Thoracic aorta (tissue), 1 donor: ENCODE measurements around a stretch of chr12.

DNA sequence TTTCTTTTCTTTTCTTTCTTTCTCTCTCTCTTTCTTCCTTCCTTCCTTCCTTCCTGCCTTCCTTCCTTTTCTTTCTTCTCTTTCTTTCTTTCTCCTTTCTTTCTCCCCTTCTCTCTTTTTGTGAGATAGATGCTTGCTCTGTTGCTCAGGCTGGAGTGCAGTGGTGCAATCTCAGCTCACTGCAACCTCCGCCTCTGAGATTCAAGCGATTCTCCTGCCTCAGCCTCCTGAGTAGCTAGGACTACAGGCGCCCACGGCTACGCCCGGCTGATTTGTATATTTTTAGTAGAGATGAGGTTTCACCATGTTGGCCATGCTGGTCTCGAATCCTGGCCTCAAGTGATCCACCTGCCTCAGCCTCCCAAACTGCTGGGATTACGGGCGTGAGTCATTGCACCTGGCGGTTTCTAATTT lies 186.4 kb downstream of the C12orf40 start:
- RAMPAGE, long total RNA, result no peak

DNA sequence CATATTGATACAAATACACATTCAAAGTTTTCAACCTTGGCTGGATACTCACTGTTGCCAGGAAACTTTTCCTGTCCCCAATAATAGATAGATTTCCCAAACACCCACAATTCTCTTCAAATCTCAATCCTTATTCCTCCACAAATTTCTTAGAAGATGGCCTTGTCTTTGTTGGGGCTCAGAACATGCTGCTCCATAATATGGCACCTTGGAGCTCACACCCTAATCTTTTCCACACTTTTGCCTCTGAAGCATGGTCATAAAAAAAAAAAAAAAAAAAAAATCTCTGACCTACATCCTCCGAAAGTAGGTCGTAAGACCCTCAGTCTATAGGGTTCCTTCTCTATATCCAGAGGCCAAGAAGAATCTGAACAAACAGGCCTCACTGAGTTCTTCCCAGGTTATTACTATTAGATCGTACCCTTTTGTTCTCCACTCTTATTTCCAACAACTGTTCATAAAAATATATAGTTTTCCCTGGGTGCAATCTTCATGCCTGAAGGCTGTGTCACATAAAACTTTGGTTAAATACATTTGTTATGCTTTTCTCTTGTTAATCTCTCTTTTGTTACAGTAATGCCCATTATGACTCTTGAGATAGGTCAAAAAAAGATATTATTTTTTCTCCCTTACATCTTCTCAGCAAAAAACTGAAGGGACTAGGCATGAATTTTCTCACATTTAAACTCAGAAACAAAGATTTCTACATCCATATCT lies 207.8 kb downstream of the C12orf40 start:
- RAMPAGE, long total RNA, result no peak

- RAMPAGE, long total RNA, result no peak
These were observed 1.6 kb upstream of the SLC2A13 start for GRCh38 chr12:40107498-40107895.

DNA sequence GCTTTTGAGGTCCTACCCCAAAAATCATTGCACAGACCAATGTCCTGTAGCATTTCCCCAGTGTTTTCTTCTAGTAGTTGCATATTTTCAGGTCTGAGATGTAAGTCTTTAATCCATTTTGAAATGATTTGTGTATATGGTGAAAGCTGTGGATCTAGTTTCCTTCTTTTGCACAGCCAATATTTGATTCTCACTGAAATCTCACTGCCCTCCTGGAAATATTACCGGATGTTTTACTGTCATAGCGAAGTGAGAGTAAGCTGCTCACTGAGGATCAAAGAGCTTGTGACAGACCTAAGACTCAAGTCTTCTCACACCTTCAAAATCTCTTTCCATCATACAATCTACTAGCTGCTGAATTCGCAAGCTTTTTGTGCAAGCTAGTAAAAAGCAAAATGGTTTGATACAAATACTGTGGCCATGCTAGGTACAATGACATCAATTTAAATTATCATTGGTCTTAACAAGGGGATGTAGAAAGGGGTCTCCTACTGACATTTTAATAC lies 3.9 kb downstream of the LRRK2 start:
- RAMPAGE, long total RNA, result no peak

DNA sequence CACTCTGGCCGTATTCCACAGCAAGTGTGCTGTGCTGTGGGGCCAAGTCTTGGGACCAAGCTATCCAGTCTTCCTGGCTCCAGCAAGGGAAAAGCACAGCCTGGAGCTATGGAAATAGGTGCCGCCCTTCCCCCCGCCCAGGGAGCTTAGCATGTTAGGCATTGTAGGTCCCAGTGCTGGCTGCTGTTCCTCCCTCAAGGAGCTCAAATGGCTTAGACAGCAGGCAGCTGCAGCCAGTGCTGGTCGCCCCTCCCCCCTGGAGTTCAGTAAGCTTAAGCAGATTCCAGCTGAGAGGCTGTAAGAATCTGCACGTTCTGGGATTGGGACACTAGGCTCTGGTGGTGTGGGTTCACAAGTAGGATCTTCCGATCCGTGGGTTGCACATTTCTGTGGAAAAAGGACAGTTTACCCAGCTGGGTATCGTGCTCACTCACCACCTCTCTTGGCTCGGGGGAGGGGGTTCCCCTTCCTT lies 127.2 kb downstream of the CNTN1 start:
- RAMPAGE, long total RNA, result no peak

- RAMPAGE, long total RNA, result no peak
These were observed 143.6 kb downstream of the PDZRN4 start for GRCh38 chr12:41331605-41332282.

DNA sequence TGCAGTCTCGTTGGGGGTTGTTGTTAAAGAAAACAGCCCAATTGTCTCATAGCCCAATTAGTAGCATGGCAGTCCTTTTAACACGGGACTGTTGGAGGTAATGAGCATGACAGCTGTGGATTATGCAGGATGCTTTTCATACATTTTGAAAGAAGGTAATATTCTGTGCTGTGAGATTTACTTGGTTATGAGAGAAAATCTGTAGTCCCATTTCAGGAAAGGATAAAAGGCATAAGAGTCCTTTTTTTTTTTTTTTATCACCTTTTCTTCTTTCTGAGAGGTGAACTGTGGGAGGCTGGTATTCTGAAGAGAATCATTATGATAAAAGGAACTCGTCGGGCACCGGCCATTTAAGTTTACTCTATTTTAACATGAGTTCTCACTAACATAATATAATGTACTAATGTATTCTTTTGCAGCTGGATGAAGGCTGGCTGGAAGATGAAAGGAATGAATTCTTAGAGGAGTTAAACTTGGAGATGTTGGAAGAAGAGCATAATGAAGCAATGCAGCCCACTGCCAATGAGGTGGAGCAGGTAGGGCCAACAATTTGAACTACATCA lies 379.3 kb downstream of the PDZRN4 start:
- RAMPAGE, long total RNA, result no peak

DNA sequence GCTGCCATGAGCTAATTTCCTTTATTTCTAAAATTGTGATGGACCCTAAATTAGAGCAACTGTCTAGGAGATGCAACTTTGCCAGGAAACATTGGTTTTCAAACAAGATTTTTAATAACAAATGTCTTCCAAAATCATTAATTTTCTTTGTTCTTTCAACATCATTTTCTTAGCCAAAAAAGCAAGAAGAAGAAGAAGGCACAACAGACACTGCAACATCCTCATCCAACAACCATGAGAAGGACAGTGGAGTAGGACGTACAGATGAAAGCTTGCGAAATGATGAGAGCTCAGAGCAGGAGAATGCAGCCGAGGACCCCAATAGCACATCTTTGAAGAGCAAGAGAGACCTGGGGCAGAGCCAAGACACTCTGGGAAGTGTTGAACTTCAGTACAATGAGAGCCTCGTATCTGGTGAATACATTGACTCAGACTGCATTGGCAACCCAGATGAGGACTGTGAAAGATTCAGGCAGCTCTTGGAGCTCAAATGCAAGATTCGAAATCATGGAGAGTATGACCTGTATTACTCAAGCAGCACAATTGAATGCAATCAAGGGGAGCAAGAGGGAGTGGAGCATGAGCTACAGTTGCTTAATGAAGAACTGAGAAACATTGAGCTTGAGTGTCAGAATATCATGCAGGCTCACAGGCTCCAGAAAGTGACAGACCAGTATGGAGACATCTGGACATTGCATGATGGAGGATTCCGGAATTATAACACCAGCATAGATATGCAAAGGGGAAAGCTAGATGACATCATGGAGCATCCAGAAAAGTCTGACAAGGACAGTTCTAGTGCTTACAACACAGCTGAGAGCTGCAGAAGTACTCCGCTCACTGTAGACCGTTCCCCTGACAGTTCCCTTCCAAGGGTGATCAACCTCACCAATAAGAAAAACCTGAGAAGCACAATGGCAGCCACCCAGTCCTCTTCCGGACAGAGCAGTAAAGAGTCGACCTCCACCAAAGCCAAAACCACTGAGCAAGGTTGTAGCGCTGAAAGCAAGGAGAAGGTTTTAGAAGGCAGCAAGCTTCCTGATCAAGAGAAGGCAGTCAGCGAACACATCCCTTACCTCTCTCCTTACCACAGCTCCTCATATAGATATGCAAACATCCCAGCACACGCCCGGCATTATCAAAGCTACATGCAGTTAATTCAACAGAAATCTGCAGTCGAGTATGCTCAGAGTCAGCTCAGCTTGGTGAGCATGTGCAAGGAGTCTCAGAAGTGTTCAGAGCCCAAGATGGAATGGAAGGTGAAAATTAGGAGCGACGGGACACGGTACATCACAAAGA lies 384.5 kb downstream of the PDZRN4 start:
- RAMPAGE, long total RNA, result no peak

DNA sequence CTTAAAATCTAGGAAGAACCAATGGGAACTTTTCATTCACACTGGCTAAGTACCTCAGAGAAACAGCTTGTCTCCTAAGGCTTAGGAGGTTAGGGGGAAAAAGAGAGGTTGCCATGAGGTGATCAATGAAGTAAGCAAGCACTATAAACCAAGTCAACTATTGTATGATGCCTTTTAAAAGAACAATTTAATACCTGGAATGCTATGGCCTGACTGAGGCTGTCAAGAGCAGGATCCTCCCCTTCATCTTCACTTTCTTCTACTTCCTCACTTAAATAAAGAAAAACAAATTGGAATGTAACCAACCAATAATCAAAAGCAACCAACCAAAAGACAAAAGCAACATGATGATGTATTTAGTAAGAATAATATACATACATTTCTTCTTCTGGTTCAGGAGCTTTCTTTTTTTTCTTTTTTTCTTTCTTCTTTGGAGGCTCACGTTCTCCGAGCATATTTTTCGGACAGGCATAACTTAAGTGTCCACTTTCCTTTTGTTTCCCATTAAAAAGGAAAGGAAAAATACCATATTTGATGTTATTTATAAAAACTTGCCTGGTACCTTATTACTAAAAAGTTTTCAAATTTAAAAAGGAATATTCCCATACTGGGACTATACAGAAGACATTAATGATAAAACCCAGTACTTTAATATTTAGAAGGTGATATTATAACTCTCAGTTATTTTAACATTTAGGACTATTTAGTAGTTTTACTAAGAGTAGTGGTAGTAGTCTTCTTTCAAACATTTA lies 12.2 kb downstream of the ZCRB1 start:
- RAMPAGE, long total RNA, result no peak

- RAMPAGE, long total RNA, result no peak
These were observed 90.9 kb downstream of the PPHLN1 start for GRCh38 chr12:42416697-42417388.

DNA sequence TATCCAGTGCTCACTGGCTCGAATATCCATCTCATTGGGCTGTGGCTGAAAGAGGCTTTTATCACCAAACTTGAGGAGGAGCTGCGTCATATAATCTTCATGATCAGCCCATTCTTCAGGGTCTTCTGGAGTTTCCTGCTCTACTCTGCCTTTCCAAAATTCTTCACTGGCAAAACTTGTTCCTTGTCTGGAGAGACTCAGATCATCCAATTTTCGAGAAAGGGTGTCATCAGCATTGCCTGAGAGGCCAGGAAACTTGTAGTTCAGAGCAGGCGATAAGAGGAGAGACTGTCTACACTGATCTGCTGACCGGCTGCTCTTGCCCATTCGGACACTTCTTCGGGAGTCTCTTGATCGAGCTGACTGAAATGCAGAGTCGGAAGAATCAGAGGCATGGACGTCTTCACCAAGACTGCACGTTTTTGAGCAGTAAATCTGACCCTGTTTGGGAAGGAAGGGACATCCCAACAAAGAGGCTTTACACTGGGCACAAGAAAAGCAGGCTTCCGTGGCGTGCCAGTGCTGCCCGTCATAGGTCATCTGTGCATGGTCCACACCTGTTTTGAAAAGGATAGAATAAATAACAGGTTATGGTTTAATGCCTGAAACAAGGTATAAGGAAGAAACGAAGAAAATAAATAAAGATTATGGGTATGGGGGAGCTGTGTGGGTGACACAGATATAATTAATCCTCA lies 124.7 kb downstream of the PRICKLE1 start:
- RAMPAGE, long total RNA, result no peak

GRCh38 chr12:42587762-42588469 lies 1.6 kb downstream of the PRICKLE1 start:
- RAMPAGE, long total RNA, result no peak

GRCh38 chr12:43858095-43858572 lies 22.3 kb downstream of the TMEM117 start:
- RAMPAGE, long total RNA, result no peak

DNA sequence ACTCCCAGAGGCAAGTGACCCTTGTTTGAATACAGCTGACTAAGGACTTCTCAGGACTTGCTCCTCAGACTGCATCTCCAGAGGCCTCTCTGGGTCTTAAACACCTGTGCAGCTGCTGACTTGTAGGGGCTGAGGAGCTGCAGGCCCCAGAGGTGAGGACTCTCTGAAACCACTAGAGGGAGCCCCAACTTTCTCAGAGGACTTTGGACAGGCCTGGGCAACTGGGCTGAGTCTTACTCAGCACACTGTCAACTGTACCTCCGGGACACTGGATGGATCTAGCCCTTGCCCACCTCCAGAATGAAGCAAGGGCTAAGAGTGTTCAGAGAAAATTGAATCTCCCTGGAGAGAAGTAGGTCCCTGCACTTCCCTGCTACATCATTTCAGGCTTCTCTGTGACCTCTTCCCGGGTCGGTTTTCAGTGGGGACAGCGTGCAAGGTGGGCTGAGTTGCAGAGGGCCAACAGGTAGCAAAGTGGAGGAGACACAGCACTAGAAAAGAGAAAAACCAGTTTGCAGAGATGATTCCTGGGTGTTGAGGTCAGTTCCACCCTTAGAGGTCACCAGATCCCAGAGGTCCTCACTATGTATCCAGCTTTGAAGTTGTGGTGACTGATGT lies 164.6 kb downstream of the TMEM117 start:
- RAMPAGE, long total RNA, result start-site peak on the plus strand centred at position 408 of the sequence, 130 bp wide, 8 reads

DNA sequence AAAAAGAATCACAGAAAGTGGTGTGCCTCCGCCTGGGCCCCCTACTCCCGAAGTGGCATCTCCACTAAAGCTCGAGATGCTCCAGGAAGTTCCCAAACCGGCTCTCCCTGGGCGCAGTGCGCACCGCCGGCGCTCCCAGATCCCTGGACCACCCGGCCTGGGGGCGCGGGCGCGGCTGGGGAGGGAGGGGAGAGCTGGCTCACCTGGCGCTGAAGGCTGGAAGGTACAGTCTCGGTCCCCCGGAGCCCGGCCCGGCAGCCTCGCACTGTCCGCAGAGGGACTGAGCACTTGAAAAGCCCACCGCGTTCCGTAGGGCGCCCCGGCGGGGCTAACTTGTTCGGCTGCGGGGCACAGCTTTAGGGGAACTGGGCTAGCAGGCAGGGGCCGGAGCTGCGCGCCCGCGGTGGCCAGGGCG lies 570 bp downstream of the DBX2 start:
- RAMPAGE, long total RNA, result no peak

DNA sequence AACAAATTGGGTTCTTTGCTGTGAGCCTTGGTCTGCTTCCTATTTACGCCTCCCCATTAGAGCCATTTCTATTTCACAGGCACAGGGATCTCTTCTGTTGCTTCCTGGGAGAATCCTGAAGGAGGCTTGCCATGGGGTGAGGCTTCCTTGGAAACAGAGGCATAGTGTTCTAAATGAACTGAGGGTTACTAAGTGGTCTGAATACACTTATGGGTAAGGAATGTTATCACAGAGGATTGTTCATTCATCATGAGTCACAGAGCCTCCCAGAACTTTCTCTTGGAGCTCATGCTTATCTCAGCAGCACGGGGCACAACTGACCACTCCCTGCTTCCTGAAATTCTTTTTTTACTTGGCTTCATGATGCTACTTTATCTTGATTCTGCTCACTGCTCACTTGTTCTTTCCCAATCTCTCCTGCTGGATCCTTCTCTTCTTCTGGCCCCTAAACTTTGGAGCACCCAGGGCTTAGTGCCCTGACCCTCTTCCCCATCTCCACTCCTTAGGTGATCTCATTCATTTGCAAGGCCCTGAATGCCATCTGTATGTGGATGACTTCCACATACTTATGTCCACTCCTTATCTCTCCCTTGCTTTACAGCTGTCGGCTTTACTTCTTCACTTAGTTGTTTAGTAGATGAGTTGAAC lies 57.9 kb downstream of the ANO6 start:
- RAMPAGE, long total RNA, result no peak

GRCh38 chr12:45281918-45282405 lies 66.1 kb downstream of the ANO6 start:
- RAMPAGE, long total RNA, result no peak

- RAMPAGE, long total RNA, result no peak
These were observed 217.8 kb downstream of the ANO6 start for GRCh38 chr12:45433249-45434515.

GRCh38 chr12:45729095-45729585 lies 366 bp upstream of the ARID2 start:
- RAMPAGE, long total RNA, result no peak

- RAMPAGE, long total RNA, result no peak
These were observed 122.1 kb downstream of the ARID2 start for GRCh38 chr12:45851376-45852314.